Gastrocnemius medialis (tissue), 3 donors: ENCODE measurements around a stretch of chr3.

GRCh38 chr3:41201699-41201967, 2.3 kb downstream of the CTNNB1 start:
- PRO-cap = no peak
- RAMPAGE, long total RNA, 3 experiments = no peak in any of the 3 experiments

- PRO-cap = no peak
- RAMPAGE, long total RNA, 3 experiments = no peak in any of the 3 experiments
Observed at GRCh38 chr3:41223573-41223940, 24.3 kb downstream of the CTNNB1 start.

GRCh38 chr3:41224696-41225419, 25.6 kb downstream of the CTNNB1 start:
- PRO-cap = no peak
- RAMPAGE, long total RNA, 3 experiments = no peak in any of the 3 experiments

GRCh38 chr3:41231865-41232763, 32.8 kb downstream of the CTNNB1 start:
- PRO-cap = no peak
- RAMPAGE, long total RNA, 3 experiments = no peak in any of the 3 experiments

DNA sequence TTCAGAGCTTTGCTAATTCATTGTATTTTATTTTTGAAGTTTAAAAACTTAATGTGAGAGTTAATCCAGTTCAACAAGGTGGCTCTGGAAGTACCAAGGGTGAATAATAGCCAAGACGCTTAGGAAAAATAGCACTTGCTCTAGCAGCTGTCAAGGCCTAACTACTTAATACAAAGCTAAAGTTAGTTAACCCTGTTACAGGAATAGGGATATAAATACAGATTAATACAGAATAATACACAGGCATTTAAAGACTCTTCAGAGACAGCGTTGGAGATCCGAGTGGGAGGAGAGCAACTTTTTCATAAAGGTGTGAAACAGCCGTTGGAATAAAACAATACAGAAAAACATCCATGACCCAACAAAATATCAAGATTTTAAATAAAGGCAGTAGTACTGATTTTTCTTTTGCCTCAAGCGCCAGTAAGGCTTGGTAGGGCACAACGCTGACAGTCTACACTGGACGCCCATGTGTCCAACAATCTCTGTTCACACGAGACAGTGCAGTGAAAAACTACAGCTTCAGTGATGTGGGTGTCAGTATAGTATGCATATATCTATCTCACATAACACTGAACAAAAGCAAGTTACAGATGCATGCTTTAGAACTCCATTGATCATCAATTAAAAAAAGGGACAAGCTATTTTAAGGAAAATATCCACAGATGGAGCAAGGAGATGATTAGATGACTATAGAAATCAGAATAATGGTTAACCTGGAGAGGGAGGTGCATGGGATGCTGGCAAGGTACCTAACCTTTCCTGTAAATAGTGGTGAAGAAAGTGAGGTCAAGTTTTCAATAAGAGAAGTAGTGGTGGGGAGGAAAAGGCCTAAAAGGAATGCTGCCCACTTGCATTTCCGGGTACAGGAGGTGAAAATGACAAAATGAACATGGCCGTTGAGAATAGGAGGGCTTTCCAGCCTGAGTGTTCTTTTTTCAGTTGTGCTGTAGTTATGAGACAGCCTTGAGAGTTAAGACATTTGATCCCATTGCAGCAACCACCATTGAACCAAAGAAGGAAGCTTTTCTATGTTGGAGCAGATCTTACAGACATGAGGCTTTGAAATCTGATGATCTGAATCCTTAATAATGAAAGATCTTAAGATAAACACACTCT, 42.6 kb downstream of the CTNNB1 start:
- PRO-cap = no peak
- RAMPAGE, long total RNA, 3 experiments = no peak in any of the 3 experiments

GRCh38 chr3:41242617-41243152, 43.4 kb downstream of the CTNNB1 start:
- PRO-cap = no peak
- RAMPAGE, long total RNA, 3 experiments = no peak in any of the 3 experiments

- PRO-cap = no peak
- RAMPAGE, long total RNA, 3 experiments = no peak in any of the 3 experiments
Observed at GRCh38 chr3:41352441-41352819, 153.1 kb downstream of the CTNNB1 start.

- PRO-cap = no peak
- RAMPAGE, long total RNA, 3 experiments = no peak in any of the 3 experiments
Observed at GRCh38 chr3:41537028-41537624, 337.8 kb downstream of the CTNNB1 start.

DNA sequence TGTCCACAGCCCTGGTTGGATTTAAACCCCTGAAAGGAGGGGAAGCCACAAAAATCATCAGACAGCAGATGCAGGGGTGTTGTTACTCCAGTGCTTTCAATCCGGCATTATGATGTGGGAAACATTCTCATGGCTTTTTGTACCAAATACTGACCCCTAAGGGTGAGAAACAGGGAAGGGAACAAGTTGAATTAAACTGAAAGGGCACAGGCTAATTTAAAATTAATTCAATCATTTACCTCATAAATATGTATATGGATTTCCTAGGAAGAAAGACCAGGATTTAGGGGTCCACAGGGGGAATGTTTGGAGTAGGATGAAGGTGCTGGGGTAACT, 375.6 kb downstream of the CTNNB1 start:
- PRO-cap = no peak
- RAMPAGE, long total RNA, 3 experiments = no peak in any of the 3 experiments

GRCh38 chr3:42014158-42014512, 52.2 kb upstream of the ULK4 start:
- PRO-cap = no peak
- RAMPAGE, long total RNA, 3 experiments = no peak in any of the 3 experiments

DNA sequence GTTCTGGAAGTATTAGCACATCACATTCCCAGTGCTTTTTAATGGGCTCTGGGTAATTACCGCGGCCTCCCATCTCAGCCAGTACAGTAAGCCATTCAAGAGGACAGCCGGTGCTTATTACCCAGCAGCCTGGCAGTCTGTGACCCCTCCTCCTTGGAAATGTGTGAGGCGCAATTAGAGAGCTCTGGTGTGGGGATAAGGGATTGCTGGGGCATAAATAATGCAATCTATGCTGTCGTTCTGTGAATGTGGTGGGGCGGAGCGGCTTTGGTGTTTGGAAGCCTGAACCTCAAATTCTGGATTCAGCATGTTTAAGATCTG, 58.1 kb upstream of the TRAK1 start:
- PRO-cap = no peak
- RAMPAGE, long total RNA, 3 experiments = no peak in any of the 3 experiments

GRCh38 chr3:42036403-42036783, 54.8 kb upstream of the TRAK1 start:
- PRO-cap = bidirectional peak, plus-strand start at chr3:42036682, minus-strand start at chr3:42036549
- RAMPAGE, long total RNA, 3 experiments = no peak in any of the 3 experiments

GRCh38 chr3:42230832-42231232, 35.2 kb downstream of the CCK start:
- PRO-cap = no peak
- RAMPAGE, long total RNA, 3 experiments = no peak in any of the 3 experiments

GRCh38 chr3:42630978-42631441, 22.5 kb upstream of the ZBTB47 start:
- PRO-cap = no peak
- RAMPAGE, long total RNA, 3 experiments = no peak in any of the 3 experiments

DNA sequence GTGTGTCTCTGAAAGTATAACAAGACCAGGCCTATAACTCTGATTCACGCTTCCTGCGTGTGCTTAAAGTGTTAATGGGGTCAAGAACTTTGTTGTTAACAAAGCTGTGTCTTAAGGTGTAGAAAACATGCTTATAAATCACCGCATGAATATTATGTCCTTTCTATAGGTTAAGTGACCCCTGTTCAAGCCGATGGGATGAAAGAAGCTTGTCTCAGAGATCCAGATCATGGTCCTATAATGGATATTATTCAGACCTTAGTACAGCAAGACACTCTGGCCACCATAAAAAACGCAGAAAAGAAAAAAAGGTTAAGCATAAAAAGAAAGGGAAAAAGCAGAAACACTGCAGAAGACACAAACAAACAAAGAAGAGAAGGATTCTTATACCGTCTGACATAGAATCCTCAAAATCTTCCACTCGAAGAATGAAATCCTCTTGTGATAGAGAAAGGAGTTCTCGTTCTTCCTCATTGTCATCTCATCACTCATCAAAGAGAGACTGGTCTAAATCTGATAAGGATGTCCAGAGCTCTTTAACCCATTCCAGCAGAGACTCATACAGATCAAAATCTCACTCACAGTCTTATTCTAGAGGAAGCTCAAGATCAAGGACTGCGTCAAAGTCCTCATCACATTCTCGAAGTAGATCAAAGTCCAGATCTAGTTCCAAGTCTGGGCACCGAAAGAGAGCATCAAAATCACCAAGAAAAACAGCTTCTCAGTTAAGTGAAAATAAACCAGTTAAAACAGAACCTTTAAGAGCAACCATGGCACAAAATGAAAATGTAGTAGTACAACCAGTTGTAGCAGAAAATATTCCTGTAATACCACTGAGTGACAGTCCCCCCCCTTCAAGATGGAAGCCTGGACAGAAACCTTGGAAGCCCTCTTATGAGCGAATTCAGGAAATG, 16.5 kb upstream of the ZBTB47 start:
- PRO-cap = no peak
- RAMPAGE, long total RNA, 3 experiments = no peak in any of the 3 experiments

DNA sequence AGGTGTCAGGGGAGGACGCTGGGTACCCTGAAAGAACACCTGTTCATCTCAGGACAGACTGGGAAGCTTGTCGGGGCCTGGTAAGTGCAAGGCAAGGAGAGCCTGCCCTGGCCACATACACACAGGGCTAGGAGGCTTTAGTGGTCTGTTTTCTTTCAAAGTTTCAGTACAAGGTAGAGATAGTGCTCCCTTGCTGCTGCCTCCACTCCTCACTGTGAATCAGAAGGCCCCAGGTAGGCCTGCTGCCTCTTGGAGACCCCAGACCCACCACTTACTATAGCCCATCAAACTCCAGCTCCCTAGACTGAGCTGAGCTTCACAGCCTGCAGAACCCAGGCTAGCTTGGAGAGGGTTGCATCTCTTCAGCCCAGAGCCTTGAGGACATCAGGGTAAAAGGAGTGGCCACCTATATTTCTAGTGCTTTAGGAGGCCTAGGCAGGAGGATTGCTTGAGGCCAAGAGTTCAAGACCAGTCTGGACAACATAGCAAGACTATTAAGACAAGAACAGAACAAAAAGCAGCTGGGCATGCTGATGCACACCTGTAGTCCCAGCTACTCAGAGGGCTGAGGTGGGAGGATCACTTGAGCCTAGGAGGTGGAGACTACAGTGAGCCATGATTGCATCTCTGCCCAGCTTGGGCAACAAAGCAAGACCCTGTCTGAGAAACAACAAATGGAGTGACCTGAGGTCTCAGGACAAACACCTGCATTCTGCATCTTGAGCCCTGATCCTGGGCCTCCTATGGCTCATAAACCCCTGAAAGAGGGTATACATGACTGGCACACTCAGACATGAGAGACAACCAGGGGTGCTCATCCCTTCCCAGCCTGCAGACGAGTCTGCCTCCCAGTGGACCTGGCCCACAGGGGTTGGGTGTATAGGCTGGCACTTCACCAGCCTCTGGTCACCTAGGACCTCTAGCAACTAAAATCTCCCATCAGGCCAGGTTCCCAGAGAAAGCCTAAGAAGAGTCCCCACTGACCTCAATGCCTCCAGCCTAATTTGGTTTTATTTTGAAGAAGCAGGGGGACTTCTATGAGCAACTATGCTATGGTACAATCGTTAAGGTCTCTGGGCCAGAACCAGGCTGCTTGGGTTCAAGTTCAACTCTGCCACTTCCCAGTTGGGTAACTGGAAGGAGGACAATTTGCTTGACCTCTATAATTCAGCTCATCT, 3.1 kb upstream of the ZBTB47 start:
- PRO-cap = no peak
- RAMPAGE, long total RNA, 3 experiments = no peak in any of the 3 experiments

- PRO-cap = no peak
- RAMPAGE, long total RNA, 3 experiments = no peak in any of the 3 experiments
Observed at GRCh38 chr3:42700250-42700648, 2.3 kb downstream of the HHATL start.

- PRO-cap = bidirectional peak, plus-strand start at chr3:42701673, minus-strand start at chr3:42701506
- RAMPAGE, long total RNA, 3 experiments = no peak in any of the 3 experiments
Observed at GRCh38 chr3:42701399-42701829, 1.2 kb downstream of the HHATL start.

GRCh38 chr3:42731807-42732834, 29.5 kb upstream of the HHATL start:
- PRO-cap = no peak
- RAMPAGE, long total RNA, 3 experiments = no peak in any of the 3 experiments

- PRO-cap = no peak
- RAMPAGE, long total RNA, 3 experiments = no peak in any of the 3 experiments
Observed at GRCh38 chr3:42855647-42856445, 19.8 kb downstream of the CYP8B1 start.